A172 (cell line): ENCODE measurements around a stretch of chr4.

DNA sequence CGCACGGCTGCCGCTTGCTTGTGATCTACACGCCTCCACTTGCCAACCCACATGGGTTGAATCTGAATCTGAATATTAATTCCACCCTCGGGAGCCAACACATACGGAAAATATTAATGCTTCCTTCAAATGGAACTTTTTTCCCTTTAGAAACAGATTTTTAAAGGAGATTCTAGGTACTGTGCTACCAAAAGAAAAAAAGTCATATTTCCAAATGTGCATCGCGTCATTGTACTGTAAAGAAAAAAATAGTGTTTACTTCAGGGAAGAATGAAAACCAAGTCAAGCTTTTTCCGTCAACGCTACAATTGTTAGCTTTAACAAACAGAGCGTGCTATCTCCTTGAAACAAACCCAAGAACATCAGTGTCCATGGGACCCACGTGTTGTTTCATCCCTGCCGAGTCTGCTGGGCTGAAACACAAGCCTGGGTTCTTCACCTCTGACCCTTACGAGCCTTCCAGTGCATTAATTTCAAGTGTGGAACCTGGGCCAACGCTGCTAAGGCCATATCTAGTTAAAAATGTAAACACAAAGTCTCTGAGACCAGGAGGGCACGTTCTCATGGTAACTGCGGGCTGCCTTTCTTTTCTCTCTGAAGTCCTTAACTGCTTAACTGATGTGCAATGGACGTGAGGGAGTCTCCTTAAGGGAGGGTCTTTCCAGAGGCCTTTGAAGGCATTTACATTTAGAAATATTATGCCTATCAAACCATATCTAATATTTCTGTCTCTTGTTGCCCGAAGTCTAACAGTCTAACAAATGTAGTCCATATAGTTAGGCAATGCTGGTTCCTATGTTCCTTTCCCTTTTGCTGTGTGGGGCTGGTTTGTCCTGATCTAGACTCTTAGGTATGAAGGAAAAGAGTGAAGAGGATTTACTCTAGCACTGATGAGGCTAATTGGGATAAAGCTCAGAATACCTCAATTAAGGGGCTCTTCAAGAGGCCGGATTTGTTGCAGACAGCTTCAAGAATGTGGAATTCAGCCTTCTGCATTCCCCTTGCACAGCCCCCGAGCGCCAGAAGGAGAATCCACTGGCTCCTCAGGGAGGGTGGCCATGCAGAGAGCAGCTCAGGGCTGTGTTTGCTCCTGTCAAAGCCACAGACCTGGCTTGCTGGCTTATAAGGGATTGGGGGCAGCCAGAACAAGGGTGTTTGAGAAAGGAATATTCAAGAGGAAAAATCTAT lies 36.4 kb downstream of the ING2 start:
- RAMPAGE, long total RNA: no peak

DNA sequence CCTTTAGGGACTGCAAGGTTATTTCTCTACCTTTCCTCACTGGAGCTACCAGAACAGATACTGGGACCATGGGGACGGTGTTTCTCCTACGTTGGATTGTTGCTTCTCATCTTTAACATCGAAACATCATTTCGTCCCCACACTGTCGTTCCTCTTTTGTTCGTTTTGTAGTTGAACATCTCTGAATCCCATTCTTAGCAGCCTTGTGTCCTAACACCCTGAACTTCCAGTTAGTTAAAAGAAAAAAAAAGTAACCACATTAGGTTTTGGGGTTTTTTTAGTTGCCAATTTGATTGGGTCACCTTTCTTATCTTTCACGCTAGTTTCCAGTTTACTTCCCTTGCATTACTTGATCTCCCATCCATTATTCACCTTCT lies 551 bp downstream of the TRAPPC11 start:
- RAMPAGE, long total RNA: no peak

DNA sequence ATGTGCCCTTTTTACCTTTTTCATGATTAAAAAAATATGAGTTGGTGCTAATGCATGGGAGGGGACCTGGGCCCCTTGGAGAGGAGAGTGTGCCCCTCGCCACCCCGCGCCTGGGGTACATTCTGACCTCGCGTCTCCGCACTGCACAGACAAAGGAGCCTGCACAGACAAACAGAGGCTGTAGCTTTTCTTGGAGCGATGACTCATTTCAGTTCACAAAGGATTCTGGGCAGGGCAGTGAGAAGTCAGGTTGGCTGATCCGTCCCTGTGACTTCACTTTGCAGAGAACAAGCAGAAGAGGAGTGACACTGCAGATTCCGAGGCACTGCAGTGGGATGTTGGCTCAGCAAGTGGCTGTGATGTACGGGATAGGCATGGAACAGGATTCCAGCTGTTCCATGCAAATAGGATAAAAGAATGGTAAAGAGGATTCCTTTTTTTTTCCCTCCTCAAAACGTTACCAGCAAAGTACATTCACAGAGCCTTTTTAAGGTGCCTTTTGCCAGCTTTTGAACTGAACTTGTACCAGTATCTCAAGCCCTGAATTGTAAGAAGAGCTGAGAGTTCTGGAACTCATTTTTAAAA lies 83.0 kb downstream of the STOX2 start:
- RAMPAGE, long total RNA: no peak

DNA sequence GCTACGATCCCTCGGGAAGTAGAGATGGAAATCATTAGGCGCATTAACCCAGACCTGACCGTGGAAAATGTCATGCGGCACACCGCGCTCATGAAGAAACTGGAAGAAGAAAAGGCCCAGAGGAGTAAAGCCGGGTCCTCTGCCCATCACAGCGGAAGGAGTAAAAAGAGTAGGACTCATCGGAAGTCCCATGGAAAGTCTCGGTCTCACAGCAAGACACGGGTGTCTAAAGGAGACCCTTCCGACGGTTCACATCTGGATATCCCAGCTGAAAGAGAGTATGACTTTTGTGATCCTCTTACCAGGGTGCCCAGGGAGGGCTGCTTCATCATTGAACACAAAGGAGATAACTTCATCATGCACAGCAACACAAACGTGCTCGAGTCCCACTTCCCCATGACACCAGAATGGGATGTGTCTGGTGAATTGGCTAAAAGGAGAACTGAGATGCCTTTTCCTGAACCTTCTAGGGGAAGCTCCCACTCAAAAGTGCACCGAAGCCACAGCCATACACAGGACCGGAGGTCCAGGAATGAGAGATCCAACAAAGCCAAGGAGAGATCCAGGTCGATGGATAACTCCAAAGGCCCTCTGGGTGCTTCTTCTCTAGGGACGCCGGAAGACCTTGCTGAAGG lies 104.8 kb downstream of the STOX2 start:
- RAMPAGE, long total RNA: no peak

- RAMPAGE, long total RNA: no peak
These were observed 118.0 kb downstream of the ENPP6 start for GRCh38 chr4:184099608-184100096.

DNA sequence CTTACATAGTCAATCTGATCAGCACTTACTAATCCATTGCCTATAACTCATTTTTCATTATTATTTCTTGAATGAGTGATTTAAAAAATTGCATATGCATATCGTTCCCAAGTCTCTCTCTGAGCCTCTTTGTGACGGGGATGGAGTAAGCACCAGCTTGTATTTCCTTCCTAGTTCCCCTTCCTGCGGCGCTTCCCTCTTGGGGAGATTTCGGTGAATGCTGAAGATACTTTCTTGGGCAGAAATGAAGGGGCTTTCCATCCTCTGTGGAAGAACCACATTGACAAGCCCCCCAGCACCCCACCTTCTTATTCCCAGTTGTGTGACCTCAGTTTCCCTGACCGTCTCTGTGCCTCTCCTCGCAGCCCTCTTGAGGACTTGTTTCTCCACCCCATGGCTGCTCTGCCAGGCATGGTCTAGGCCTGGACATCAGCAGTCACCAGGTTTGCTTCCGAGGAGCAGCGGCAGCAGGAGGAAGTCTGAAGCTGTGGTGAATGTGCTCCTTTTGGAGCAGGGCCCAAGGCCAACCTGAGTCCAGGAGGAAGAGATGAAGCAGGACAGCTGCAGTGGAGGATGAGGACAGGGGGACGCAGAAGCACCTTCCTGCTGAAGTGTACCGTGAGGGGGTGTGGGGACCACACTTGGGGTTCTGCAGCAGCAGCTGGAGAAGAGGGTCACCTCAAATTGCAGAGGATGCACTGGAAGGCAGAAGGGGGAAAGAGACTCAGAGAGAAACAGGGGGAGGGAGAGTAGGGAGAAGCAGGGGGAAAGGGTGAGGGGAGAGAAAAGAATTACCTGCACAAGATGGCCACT lies 124.8 kb downstream of the IRF2 start:
- RAMPAGE, long total RNA: no peak

- RAMPAGE, long total RNA: no peak
These were observed 107.5 kb downstream of the IRF2 start for GRCh38 chr4:184366758-184367437.

DNA sequence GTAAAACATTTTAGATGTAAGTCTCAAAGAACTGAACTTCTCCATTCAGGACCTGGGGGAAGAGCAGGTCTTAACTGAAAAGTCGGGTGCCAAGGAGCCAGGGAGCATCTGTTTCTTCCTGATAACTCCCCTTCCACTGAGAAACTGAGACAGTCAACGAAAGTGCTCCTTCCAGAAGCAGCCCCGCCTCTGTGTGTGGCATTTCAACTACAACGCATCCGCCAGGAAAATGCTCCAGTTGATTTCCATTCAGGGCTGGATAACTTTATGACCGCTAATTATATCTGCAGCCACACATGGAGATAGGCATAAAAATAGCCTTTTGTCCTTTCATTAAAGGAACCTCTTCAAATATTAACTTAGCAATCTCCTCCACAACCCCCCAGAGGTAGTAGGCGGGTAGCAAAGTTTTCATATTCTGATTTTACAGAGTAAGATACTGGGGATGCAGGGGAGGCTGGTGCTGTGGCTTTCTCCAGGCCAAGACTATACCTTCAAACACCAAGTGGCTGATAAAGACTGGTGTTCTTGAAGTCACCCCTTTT lies 87.8 kb downstream of the IRF2 start:
- RAMPAGE, long total RNA: no peak

DNA sequence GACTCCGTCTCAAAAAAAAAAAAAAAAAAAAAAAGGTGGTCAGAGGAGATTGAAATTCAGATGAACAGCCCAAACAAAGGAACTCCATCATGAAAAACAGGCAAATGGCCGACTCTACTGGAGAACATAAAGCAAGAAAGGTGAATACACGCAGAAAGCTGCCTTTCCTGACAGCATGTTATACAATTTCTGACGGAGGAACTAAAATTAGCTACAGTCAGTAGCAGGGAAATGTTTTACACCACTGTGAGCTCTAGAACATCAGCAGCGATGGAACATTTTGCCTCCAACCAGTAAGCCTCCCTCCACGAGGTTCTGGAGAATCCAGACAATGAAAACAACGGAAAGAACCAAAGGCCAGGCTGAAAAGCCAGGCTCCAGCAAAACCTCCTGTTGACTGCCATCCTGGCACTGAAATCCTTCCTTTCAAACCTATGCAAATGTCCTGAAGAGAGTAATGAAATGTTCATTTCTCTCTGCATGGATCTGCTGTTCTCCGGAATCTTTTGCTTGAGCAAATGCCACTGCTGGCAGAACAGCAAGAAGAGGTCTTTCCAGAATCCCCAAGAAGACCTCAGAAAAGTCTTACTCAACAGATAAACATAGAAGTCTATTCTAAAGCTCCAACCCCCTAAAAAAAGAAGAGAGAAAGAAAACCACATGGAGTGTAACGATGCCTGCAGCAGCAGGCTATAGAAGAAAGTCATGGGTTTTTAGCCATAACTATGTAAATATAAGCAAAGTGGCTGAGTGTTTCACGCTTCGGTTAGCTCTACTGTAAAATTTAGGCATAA lies 78.8 kb downstream of the IRF2 start:
- RAMPAGE, long total RNA: no peak

DNA sequence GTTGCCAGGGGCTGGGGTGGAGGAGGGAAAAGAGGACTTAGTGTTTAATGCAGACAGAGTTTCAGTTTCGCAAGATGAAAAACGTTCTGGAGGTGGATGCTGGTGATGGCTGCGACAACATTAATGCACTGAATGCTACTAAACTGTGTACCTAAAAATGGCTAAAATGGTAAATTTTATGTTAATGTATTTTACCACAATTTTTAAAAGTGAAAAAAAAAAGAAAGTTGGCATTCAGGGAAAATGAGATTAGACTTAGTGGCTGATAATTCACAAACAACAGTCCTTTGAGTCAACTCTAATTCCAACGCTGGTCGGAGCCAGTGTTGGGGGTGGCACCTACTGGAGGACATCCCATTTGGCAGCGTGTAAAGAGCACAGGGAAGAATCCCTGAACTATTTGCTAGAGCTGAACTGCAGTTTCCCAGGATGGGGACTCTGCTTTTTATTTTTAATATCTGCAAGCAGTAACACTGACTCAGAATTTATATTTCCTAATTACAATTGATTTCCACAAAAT lies 77.0 kb downstream of the IRF2 start:
- RAMPAGE, long total RNA: no peak

GRCh38 chr4:184407783-184408582 lies 66.4 kb downstream of the IRF2 start:
- RAMPAGE, long total RNA: no peak

- RAMPAGE, long total RNA: no peak
These were observed 61.6 kb downstream of the IRF2 start for GRCh38 chr4:184412649-184413236.

GRCh38 chr4:184506368-184507077 lies 32.2 kb upstream of the IRF2 start:
- RAMPAGE, long total RNA: no peak

- RAMPAGE, long total RNA: no peak
These were observed 35.5 kb upstream of the CENPU start for GRCh38 chr4:184769247-184769964.

GRCh38 chr4:184805193-184805984 lies 20.4 kb downstream of the ACSL1 start:
- RAMPAGE, long total RNA: no peak

DNA sequence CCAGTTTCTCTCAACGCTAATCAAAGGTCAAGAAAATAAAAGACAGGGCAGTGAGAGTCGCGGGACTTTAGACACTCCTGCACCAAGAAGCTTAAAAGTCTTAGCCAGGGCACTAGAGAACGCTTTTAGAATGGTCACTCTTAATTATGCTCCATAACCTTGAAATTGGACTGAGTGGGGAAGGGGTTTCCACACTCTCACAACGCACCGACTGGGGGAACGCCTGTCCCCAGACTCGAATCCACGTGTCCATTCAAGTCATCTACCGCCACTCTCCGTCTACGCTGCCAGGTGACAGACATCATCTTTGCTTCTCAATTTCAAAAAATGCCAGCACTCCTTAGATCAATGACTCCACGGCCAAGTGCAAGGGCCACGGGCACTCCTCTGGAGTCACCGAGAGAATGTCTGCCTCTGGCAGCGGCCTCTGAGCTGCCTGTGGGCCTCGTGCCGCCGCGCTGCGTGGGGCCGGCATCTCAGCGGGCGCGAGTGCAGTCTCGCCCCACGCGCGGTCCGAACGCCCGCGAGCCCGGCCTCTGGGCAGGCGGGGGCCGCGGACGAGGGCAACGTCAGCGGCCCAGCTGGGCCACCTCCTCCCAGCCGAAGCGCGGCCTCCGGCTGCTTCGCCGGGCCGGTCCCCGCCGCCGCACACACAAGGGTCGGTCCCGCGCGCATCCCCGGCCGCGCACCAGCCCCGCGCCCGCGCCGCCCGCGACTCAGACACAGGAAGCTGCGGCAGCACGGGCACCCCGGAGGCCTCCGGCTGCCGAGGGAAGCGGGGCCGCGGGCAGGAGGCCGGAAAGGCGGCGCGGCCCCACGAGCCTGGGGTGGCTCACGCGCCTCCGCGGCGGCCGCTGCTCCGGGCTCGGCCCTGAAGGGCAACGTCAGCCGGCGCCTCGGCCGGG lies 558 bp downstream of the ACSL1 start:
- RAMPAGE, long total RNA: no peak

DNA sequence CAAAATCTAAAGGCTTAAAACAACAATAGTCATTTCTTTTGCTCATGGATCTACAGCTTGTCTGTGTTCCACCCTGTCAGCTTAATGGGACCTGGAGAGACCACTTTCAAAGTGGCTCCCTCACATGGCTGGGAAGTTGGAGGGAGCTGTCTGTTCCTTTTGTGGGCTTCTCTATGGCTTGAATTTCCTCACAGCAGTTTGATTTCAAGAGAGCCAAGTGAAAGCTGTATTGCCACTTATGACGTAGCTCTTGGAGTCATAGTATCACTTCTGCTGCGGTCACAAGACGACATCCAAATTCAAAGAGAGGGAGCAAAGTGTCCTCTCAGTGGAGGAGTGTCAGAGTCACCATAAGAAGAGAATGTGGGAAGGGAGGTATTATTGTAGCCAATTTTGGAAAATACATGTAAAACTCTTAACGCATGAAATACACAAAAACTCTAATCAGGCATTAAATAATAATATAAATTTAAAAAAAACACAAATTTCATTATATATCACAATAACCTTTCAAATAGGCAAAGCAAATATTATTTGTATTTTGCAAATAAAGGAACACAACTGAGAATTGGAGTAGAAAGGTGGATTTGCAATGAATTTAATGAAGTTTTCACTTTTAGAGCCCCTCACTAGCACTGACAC lies 22.9 kb upstream of the ACSL1 start:
- RAMPAGE, long total RNA: no peak

GRCh38 chr4:184884896-184885793 lies 59.4 kb upstream of the ACSL1 start:
- RAMPAGE, long total RNA: no peak

GRCh38 chr4:184897711-184898754 lies 72.3 kb upstream of the ACSL1 start:
- RAMPAGE, long total RNA: no peak

- RAMPAGE, long total RNA: no peak
These were observed 13.8 kb upstream of the HELT start for GRCh38 chr4:185004450-185005025.